Daoy (cell line): ENCODE measurements around a stretch of chr10.

DNA sequence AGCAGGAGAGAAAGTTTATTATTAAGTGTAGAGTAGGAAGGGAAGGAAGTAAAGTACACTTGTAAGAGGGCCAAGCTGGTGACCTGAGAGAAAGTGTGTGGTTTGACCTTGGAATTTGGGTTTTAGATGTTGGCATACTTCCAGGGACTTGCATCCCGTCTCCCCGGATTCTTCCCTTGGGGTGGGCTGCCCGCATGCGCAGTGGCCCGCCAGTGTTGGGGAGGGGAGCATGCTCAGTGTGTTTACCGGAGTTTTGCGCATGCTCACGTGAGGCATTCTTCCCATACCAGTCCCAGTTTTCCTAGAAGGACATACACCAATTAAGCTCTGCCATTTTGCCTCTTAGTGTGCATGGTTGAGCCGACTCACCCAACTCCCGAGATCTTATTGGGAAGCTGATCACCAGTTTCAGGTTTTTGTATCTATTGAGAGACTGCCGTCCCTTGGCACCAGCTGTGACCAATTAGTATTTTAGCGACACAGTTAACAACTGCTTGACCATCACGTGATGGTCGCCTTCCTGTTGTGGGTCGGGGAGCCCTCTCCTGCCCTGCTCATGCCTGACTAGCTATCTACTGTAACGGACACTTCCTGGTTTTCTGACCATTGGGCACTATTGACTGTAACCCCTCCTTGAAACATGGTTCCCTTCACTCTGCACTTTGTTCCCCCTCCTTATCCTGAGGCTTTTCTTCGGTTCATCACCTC, 9.6 kb downstream of the PDSS1 start:
- RAMPAGE, long total RNA, result no peak

DNA sequence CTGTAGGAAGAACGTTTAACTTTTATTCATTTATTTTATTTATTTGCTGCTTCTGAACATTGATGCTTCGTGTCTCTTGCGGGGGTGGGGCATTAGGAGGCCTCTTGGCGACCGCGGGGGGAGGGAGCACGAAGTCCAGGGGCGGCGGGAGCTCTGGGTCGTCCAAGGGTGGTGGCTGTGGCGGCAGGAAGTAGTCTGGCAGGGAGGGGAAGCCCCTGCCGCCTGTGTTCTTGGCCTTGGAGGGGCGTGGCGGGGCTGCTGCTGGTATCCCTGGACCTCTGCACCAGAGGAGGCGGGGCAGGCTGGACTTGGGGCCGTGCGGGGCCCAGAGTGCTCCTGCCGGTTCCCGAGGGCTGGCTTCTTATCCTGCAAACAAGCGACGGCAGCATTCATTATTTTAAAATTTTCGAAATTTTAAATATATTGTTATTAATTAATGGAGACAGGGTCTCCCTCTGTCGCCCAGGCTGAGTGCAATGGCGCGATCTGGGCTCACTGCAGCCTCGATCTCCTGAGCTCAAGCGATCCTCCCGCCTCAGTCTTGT, 70.5 kb upstream of the ABI1 start:
- RAMPAGE, long total RNA, result no peak

DNA sequence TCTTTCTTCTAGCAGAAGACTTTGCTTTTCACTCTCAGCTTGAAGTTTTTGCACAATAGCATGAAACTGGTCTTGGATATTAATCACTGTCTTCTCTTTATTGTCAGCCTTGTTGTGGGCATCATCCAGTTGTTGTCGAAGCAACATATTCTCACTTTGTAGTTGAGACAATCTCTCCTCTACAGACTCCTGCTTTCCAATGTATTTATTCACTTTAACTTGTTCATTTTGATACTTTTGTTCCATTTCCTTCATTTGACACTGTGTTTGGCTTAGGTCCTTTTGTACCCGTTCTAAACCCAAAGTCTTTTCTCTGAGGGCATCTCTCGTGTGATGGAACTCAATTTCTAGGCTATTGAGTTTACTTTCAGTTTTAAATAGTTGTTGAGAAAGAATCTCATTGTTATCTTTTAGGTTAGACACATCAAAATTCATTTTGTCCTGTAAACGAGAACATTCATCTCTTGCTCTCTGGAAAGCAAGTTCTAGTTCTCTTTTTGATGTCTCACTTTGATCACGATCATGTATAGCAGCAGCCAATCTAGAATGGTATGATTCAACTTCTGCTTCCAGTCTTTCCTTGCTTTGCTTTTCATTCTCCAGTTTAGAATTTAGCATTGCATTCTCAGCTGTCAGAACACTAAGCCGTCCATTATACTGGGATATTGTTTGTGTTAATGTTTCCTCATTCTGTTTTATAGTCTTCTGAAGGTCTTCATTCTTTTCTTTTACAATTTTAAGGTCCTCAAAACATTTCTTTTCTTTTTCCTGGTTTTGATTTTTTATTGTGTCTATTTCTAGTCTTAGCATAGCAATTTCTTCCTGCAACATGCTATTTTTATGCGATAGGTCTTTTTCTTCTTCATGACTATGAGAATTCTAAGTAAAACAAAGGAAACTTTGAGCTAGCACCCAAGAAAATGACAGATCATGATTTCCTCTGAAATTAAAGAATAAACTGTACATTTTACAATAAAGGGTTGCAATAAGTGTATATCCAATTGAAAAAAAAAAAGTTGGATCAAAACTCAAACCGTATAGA, 65.1 kb downstream of the ANKRD26 start:
- RAMPAGE, long total RNA, result no peak

DNA sequence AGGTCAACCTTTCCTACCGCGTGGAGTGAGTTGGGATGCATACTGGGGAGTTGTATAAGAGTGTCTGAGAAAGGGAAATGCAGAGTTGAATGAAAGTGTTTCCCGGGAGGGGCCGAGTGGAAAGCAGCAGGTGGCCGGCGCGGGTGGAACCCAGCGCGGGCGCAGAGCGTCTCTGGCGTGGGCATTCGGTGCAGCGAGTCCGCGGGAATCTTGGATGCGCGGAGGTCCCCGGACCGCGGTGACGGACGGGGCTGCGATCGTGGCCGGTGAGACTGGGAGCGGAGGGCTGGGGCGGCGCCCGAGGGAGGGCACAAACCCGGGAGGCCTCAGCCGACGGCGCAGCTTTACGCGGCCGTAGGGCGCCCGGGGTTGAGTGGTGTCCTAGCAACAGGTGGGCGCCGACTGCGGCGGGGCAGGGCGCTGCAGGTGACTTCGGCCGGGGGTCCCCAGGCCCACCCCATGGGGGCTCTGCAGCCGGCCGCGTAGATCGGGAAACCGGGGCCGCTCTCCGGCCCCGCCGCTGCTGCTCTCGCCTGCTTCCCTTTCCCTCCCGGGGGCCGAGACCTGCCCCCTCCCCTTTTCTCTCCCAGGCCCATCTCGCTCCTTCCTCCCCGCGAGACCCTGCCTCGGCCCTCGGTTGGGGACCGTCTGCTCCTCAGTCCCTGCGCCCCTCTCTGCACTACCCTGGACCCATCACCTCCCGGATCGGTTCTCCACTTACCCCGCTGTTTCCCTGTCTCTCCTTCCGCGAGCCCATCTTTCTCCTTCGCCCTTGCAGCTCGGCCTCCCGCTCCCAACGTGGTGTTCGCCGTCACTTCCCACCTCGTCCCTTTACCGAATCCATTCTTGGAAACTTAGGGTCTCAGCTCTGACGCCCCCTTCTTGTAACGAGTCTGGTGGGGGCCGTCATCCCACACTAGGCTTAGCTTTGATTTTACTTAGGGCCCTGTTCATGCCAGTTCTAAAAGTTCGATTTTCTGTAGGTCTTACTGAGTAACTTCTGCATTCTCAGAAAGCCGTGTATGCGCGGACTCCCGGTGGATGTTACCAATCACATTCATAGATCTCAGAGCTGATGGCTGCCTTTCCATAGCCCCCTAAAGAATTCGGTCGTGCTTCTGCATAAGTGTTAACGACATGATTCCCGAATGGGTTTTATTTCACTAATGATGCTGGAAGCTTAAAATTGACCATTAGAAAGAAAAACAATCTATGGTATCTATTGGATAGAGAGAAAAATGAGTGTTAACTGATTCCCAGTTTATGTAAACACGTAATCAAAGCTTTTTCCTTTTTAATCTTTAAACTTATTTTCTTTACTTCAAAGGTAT, 18.5 kb upstream of the ACBD5 start:
- RAMPAGE, long total RNA, result no peak

GRCh38 chr10:27354720-27355042, 114.1 kb upstream of the ACBD5 start:
- RAMPAGE, long total RNA, result no peak

DNA sequence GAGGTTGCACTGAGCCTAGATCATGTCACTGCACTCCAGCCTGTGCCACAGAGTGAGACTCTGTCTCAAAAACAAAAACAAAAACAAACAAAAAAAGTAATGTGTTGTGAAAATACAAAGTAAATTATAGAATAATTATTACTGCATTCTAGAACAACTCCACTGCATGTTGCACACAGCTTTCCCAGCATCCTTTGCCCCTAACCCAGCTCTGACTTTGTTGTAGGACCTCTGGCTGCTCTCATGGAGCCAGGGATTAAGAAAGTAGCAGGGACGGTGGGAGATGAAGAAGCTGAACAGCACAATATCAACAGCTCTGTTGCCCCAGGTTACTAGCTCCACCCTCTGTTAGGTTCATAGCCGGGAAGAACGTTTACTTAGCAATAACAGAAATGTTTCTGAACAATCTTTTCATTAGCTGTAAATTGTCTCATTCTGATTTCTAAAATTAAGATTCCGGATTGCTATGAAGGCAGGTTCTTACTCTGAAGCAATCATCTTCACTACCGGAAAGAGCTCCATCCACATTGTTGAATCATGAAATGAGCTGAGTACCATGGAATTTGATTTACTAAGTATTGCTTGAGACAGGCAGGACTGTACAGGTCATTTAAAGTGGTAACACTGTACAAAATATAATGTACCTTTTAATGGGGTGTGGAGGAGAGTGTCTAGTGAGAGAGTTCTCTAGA, 21.1 kb upstream of the RAB18 start:
- RAMPAGE, long total RNA, result no peak

GRCh38 chr10:27505176-27505406, 987 bp downstream of the RAB18 start:
- RAMPAGE, long total RNA, result no peak

DNA sequence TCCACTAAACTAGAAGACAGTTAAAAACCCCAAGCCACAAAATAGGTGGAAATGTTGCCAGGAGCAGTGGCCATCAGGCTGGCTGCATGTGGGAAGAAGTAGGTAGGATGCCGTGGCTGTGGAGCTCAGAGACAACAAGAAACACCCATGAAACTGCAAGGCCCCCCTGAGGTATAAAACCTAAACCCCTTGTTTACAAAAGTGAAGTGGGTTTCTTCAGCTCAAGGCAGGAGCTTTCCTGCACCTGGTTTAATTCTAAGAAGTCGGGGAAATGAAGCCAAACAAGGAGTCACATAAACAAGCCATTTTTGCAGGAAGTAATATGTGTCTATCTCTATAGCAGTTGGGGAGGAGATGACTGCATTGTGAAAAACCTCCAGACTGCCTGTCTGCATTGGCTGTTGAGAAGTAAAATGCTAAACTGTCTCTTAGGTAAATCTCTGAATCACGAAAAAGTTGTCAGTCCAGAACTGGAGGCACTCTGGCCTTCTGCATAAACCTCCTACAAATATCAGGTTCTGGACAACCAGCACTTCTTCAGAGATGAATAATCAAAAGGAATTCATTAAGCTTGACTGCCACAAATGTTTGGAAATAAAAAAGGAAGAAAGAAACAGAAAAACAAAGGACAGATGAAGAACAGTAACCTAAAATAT, 9.6 kb downstream of the RAB18 start:
- RAMPAGE, long total RNA, result no peak

DNA sequence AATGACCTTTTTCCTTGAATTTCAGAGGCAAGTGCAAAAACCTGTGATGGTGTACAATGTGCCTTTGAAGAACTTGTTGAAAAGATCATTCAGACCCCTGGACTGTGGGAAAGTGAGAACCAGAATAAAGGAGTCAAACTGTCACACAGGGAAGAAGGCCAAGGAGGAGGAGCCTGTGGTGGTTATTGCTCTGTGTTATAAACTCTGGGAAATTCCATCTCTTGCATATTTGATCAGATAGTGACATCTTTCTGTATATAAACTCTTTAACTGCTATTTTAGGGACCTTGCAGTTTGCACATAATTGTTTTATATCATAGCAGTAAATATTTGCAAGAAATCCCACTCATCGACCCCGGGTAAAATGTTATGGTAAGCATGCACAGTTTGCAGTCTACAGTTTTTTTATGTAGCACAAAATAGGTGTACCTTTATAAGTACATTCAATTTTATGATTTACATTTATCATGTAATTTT, 33.8 kb downstream of the RAB18 start:
- RAMPAGE, long total RNA, result no peak

DNA sequence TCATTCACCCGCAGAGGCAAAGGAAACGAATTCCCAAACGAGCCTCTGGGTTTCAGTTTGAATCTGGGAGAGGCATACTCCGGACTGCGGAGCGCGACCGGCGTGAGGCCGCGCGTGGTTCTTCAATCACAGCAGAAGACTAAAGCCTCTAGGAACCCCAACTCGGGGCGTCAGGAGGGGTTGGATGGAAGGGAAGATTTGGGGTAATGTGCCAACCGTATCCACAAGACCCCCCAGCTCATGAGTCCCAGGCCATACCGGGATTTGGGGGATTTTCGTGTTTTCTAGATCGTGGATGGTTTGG, 1.9 kb downstream of the MKX start:
- RAMPAGE, long total RNA, result no peak

DNA sequence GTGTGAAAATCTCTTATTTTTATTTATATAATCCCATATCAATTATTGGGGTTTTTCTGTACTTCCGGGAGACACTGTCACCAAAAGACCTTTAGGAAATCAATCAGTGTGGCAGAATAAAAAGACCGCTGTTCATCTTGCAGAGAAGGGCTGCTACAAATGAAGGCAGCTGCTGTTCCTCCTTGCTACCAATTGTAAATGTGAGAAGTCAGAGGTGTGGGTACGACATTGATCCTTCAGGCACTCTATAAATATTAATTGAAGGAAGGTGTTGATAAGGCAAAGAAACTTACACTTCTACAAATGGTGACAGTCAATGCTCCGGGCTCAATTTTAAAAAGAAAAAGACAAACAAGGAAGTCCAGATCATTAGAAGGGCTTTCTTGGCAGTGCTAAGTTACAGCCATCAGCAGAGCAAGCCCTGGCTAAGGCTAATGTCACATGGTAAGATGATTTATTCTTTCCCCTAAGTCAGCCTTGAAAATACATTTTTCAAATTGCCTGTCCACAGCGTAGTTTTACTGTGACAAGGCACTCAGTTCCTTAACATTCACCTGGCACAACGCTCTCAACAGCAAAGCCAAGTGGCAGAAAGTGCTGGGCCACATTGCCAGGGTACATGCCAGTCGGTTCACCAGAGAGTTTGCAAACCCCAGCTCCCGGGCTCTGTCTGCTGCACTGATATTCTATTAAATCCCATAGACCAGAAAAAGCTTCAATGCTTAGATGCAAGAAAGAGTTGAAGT, 23.5 kb upstream of the MPP7 start:
- RAMPAGE, long total RNA, result no peak

DNA sequence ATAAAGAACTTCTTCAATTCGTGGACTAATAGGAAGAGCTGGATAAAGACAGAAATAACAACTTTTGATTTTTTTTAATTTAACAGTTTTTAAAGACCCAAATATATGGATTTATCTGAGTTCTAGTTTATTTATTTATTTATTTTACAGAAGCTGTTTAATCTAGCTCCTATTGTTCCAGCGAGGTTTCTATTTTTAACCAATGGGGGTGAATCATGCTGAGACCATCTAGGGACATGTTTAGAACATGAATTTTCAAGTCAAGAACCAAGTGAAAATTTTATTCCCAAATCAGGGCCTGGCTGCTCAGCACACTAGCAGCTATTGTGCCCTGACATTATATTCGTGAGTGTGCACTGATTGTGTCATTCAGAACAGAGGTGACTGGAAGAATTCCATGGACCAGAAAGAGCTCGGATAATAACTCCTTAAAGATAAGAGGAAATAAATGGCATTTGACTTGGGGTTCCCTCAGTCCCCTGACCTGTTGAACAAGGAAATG, 24.6 kb upstream of the MPP7 start:
- RAMPAGE, long total RNA, result no peak

- RAMPAGE, long total RNA, result no peak
These were observed 65.1 kb upstream of the MPP7 start for GRCh38 chr10:28367619-28368756.

DNA sequence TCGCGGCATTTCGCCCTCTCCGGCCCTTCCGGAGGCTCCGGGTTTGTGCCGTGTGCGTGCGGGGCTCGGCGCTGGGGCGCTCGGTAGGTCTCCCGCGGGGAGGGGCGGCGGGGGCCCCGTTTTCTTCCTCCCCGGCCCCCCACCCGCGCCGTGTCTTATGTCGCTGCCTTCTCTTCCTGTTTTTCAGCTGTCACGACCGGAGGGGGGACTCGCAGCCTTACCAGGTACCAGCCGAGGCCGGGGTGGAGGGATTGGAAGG, 822 bp downstream of the WAC start:
- RAMPAGE, long total RNA, result no peak

- RAMPAGE, long total RNA, result no peak
These were observed 37.7 kb downstream of the WAC start for GRCh38 chr10:28570343-28571314.

DNA sequence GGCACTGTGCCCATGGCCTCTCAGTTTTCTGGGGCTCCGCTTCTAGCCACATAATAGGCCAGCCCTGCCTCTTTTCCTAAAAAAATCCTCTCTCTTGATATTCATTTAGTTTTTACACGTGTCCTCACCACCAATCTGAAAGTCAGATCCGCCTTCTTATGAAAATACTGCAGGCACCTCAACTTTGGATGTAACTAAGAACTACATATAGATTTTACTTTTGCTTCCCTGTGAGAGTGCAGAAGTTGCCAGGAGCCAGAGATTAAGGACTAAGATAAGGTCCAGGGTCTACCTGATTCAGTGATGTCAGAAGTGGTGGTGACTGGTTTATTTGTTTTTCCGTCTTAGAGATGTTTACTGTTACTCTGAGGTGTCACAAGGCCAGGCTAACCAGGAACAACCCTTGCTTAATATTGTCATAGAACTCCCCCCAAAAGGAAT, 7.8 kb downstream of the BAMBI start:
- RAMPAGE, long total RNA, result no peak

DNA sequence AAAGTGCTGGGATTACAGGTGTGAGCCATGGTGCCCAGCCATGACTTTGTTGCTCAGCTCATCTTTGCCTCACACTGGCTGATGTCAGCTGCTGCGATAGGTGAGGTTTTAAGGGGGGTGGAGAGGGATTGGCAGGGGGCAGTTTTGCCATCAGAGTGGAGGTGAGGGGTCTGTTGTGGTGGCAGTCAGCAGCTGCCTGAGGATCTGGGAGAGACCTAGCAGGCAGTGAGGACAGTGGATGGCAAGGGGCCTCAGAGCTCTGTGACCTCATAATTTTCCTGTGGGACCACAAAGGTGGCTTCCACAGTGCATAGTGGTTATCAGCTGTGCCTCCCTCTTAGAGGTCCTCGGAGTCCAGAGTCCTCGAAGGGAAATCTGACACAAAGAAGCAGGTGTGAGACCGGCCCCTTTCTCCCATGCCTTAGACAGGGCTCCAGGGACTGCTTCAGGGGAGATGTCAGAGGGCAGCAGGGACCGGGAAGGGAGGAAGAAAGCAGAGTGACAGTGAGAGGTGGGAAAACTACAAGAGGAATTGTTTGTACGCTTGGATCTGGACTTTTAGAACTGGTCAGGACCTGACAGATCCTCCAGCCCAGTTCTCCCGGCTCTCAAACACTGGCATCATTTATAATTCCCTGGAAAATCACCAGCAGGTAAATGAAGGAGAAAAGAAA, 66.2 kb downstream of the BAMBI start:
- RAMPAGE, long total RNA, result no peak

DNA sequence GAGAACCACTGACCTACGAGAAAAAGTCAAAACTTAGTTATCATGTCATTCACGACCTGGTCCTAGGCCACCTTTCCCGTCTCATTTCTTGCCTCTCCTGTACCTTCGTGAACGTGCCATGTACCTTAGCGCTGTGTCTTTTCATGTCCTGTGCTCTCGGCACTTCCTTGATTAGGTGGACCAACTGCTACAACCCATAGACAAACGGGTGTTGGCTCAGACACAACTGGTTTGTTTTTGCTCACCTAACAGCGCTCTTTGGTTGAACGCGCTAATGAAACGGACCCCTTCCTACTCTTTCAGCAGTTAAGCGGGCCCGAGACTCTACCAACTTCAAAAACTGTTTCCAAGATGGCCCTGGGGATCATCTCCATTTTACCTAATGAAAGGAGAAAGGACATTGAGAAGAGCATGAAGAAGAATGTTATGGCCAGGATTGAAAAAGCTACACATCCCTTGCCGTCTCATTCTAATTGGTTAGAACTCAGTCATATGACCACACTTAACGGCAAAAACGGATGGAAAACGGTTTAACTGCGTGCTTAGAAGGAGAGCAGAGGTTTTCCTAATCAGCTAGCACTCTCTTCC, 118.4 kb downstream of the BAMBI start:
- RAMPAGE, long total RNA, result no peak

DNA sequence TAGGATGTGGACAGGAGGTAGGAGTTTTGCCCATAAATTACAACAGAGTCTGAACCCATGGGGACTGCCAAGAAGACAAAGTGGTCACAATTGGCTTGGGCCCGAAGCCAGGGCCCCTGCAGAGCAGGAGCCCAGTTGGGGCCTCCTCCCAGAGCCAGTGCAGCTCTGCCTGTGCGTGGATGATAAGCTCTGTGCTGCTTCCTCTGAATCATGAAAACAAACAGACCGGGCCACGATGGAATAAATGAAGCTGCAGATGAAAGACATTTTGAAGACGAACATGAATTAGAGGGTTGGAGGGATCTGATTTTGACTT, 156.9 kb upstream of the LYZL1 start:
- RAMPAGE, long total RNA, result no peak

- RAMPAGE, long total RNA, result no peak
These were observed 22.1 kb upstream of the LYZL1 start for GRCh38 chr10:29266572-29267312.